ENCODE results near the genes MCM5, RBFOX2 and APOL1.

GRCh38 chr22:35317779-35318268 is 18.1 kb downstream of the TOM1 start:
- PRO-cap = no peak

DNA sequence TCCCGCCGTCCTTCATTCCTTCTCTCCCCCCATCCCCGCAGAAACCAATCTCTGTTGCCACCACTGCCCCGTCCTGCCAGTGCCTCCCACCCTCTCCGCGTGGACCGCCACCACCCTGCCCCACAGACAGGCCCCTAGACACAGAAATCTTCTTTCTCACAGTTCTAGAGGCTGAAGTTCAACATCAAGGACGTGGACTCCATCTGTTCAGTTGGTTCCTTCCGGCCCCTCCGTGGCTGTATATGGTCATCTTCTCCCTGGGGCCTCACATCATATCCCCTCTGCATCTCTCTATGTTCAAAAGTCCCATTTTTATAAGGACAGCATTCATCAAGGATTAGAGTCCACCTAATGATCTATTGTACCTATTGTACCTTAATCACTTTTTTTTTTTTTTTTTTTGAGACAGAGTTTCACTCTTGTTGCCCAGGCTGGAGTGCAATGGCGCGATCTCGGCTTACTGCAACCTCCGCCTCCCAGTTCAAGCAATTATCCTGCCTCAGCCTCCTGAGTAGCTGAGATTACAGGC is 29.3 kb upstream of the HMOX1 start:
- PRO-cap = no peak

DNA sequence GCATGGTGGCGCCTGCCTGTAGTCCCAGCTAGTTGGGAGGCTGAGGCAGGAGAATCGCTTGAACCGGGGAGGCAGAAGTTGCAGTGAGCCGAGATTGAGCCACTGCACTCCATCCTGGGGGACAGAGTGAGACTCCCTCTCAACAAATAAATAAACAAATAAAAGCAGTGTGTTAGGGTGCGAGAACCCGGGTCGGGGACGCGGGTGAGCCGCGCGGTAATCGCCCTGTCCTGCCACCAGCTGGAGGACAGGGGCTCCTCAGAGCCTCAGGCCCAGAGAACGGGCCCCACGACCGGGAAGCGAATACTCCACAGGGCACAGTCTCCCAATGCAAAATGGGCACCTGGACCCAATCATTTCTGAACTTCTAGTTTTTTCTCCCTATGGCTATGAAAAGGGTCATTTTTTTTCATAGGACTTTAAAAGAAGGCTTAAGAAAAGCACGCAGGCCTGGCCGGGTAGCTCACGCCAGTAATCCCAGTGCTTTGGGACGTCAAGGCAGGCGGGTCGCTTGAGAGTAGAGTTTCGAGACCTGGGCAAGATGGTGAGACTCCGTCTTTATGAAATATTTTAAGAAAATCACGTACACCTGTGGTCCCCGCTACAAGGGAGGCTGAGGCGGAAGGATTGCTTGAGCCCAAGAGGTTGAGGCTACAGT is 710 bp upstream of the MCM5 start:
- PRO-cap = no peak

DNA sequence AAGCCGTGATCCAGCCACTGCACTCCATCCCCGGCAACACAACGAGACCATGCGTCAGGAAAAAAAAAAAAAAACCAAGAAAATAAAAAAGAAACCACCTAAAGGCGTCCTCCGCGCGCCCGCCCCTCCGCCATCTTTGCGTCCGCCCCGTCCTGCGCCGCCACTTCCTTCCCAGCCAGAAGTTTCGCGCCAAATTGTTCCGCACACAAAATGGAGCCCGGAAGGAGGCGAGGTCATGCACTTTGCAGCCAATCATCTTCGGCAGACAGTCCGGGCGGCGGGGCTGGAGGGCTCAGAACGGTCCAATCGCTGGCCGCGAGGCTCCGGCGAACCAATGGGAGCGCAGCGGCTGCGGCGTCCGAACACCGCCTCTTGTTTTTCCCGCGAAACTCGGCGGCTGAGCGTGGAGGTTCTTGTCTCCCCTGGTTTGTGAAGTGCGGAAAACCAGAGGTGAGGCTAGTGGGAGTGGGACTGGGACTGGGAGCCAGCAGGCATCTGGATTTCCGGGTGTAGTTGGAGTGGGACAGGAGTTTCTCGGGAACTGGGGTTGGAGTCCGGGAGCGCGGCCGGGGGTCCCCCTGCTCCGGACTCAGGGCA is at the start of gene MCM5:
Gene MCM5, plus strand, starts transcription at position 382 of the 597 bp plus-strand sequence.
- PRO-cap = bidirectional peak, plus-strand start at position 384 of the sequence, minus-strand start at position 170 of the sequence

DNA sequence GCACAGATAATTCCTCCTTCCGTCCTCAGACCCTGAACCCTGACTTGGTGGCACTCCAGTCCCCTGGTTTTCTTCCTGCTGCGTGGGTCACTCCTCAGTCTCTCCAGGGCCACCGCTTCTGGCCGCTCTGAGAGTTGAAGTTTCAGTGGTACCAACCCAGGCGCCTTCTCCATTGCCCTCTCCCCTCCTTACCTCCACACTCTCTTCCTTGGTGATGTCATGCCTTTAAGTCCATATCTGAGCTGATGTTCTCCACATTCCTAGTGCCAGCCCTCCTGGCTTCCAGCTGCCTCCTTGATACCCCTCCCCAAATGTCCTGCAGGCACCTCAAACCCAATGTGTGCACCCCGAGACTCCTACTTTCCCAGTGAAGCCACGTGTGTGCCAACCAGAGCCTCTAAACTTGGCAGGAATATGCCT is 54.4 kb upstream of the RASD2 start:
- PRO-cap = no peak

GRCh38 chr22:35539768-35540562 is 666 bp upstream of the RASD2 start:
- PRO-cap = unidirectional peak, plus-strand start at chr22:35540521

DNA sequence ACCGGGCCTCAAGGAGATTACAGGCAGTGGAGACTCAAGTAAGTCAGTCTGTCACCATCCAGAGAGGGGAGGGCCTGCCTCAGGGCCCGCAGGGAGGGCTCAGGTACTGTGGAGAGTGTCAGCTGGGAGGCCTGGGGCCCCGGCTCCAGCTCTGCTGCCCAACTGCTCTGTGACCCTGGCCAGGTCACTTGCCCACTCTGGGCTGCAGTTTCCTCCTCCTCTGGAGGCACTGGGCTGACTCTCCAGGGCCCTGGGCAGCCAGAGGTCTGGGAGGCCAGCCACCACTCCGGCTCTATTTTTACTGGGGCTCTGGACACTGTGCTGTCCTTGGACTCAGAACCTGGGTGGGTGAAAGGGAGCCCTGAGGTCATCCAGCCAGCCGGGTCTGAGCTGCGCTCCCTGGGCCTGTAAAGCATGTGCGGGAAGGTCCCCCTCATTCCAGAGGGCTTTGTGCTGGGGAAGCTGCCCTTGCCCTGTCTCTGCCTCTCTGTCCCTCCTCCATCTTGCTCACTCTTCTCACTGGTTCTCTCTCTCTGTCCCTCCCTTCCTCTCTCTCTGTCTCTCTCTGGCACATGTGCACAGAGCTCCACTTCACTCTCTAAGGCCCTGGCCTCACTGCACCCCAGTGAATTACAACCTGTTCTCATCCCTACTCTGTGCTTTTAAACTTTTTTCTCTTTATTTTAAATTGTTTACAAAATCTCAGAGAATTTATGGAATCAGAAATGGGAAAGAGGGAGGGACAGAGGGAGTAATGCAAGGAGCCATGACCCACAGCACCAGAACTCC is 24.7 kb downstream of the MB start:
- PRO-cap = unidirectional peak, minus-strand start at position 151 of the sequence

DNA sequence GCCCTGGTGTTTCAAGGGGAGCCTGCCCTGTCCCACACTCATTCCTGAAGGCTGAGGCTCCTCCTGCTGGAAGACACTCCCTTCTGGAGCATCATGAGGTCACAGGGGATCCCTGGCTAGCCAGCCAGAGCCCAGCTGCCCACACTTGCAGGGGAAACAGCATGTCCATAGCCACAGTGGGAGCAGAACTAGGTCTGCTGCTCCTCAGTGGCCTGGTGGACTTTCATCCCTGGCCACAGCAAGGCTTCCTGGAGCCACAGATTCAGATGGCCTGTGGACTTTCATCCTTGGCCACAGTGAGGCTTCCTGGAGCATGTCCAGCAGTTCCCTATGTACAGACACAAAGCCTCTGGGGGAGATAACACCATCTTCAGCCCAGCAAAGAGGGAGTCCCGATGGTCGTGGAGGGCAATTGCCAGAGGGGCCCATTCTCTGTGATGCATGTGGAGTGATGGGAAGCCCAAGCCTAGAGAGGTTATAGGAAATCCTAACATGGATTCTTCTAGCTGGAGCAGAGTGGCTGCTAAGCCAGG is 5.9 kb upstream of the APOL6 start:
- PRO-cap = no peak

GRCh38 chr22:35684551-35684874 is 33.2 kb upstream of the APOL5 start:
- PRO-cap = no peak

- PRO-cap = no peak
Observed at GRCh38 chr22:35738028-35738474, 20.4 kb downstream of the APOL5 start.

GRCh38 chr22:35836234-35836785 is 118.6 kb downstream of the APOL5 start:
- PRO-cap = no peak

- PRO-cap = no peak
Observed at GRCh38 chr22:35839770-35840850, 122.4 kb downstream of the APOL5 start.

GRCh38 chr22:35885196-35885655 is 143.4 kb downstream of the RBFOX2 start:
- PRO-cap = no peak

DNA sequence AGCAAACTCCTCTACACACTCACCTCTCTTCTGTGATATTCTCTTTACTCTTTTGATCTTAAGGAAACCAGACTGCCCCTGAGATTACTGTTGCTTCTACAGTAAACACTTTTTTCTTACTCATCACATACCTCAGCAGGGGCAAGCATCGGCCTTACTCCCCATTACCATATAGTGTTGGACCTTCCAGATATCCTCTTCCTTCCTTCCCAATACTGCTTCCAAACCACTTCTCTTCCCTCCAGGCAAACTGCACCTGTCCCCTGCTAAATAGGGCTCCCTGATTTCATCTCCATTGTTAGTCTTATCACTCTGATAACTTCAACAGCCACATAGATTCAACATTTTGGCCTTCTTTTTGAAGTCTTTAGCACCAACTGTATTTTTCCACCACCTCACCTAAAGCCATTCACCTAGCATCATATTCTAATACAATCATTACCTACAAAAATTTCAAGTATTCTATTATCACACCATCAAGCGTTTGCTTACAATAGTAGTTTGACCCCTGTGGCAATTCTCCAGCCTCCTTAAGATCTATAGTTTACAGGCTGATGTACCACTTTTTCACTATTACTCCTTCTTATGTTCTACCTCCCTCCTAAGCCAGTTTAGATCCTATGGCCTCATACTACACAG is 141.1 kb downstream of the RBFOX2 start:
- PRO-cap = no peak

DNA sequence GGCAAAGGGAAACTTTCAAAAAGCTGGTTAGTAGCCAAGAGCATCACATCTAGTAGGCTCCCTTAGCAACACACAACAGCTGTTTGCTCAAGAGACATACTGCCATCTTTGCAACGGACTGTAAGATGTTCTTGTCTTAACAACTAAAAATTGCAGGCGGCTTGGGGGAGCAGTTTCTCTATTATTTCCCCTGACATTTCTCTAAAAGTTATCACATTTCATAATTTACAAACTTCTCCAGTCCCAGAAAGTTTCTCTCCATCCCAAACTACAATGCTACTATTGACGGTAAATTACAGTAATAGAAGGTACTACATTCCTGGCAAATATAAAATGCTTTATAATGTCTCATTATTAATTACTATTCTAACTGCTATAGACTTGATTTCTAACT is 134.8 kb downstream of the RBFOX2 start:
- PRO-cap = no peak

GRCh38 chr22:35903848-35904780 is 124.5 kb downstream of the RBFOX2 start:
- PRO-cap = no peak

GRCh38 chr22:36028175-36029038 is at the start of gene RBFOX2:
Gene RBFOX2, minus strand, starts transcription at chr22:36028824.
- PRO-cap = no peak

GRCh38 chr22:36239825-36240125 is 448 bp upstream of the APOL2 start:
- PRO-cap = no peak

- PRO-cap = bidirectional peak, plus-strand start at chr22:36253133, minus-strand start at chr22:36253070
Observed at GRCh38 chr22:36252601-36253719, at the start of gene APOL1. Gene APOL1, plus strand, starts transcription at chr22:36253133.

GRCh38 chr22:36300602-36301222 is 47.8 kb downstream of the APOL1 start:
- PRO-cap = no peak

All from natural killer cell (primary cell).